NALM6 (cell line): ENCODE data around the genes MS4A4A, SDHAF2 and SYT7.

DNA sequence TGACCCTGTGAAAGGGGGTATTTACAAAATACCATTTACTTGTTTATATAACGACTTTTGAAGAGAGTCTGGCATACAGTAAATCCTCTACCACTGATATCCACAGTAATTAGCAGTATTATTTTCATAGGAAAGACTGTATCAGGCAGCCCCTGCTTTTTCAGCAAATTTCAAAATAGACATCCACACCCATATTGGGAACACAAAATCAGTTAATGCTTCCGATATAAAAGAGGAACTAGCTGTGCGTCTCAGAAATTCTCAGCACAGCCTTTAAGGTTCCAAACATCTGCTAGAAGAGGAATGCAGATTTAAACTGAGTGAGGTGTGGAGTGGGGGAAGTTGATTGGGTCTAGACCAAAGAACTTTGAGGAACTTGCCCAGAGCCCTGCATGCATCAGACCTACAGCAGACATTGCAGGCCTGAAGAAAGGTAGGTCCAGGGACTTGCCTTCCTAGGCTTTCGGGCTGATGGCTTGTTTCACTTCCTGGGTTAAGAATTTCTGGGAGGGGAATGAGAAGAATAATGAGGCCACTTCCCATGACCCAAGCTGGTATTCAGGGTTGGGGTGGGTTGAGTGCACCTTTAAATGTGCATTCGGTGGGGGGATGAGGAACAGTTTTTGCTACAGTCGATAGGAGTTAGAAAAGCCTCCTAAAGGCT, at the start of gene MS4A4A:
MS4A4A (plus strand) TSS at position 383 of the 664 bp plus-strand sequence.
- PRO-cap, result no peak

DNA sequence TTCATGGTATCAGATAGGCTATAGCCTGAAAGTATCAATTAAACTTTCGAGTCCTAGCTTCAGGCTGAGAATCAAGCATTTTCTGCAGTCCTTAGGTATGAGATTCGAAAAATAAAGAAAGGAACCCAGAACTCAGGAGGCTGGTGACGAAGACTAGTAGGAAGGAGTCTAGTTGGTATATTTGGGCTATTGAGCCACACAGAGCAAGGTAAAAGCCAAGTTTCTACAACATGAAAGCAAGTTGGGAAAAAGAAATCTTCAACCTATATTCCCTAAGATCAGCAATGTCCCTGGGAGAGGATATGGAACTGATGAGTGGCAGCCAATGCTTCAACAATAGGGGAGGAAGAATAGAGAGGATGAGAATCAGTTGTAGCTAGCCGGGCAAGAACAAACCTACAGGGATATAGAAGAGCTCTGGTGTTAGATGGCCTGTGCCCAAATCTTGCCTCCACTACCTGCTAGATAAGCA, 2.2 kb downstream of the MS4A7 start:
- PRO-cap, result no peak

- PRO-cap, result no peak
Observed at GRCh38 chr11:60459205-60459811, 3.7 kb downstream of the MS4A1 start.

- PRO-cap, result no peak
Observed at GRCh38 chr11:60776119-60776488, 9.0 kb upstream of the MS4A10 start.

DNA sequence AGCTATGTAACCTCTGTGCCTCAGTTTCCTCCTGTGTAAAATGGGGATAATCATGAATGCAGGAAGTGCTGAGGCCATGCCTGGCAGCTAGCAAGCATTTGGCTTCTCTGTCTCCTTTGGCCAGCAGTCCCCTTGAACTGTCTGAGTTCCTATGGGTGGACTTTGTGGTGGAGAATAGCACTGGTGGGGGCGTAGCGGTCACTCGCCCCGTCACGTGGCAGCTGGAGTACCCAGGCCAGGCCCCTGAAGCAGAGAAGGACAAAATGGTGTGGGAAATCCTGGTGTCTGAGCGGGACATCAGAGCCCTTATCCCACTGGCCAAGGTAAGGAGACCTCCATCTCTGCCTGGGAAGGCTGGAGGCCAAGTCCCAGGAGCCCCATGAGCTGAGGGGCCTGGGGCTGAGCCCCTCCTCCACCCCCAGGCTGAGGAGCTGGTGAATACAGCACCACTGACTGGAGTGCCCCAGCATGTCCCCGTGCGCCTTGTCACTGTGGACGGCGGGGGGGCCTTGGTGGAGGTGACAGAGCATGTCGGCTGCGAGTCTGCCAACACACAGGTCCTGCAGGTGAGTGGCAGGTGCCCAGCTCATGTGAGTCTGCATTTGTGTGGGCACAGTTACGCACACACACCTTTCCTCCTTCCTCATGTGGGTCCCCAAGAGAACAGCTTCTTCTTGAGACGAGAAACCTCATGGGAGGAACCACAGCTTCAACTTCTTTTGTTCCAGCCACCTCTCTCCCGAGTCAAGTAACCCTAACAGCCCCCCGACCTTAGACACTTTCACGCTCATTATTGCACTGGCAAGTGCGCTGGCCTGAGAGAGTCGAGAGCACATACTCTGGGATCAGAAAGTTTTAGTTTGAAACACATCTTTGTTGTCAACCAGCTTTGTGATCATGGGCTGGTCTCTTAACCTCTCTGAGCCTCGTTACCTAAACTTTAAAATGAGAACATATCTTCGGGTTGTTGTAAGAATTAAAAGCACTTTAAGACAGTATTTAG, 7.6 kb downstream of the TMEM132A start:
- PRO-cap, result no peak

DNA sequence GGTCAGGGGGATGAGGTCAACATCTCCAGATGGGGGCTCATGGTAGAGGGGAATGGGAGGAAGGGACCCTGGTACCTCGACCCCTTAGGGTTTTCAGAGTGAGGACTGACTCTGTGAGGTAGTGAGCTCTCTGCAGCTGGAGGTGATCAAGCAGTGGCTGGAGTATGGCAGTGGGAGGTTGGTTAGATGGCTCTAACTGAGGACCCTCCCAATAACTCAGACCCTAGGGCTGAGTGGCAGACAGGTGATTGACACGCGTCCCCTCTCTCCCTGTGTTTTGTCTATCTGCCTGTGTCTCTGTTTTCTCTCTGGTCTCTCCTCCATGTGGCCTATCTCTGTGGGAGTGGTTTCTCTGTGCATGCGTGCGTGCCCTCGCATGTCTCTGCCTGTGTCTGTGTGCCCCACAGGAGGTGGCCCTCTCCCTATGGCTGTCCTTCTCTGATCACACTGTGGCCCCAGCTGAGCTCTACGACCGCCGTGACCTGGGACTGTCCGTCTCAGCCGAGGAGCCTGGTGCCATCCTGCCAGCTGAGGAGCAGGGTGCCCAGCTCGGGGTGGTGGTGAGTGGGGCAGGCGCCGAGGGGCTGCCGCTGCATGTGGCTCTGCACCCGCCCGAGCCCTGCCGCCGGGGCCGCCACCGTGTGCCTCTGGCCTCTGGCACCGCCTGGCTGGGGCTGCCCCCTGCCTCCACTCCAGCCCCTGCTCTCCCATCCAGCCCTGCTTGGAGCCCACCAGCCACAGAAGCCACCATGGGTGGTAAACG, 11.4 kb downstream of the TMEM132A start:
- PRO-cap, result no peak

GRCh38 chr11:60952791-60952996, 718 bp upstream of the SLC15A3 start:
- PRO-cap, result no peak

DNA sequence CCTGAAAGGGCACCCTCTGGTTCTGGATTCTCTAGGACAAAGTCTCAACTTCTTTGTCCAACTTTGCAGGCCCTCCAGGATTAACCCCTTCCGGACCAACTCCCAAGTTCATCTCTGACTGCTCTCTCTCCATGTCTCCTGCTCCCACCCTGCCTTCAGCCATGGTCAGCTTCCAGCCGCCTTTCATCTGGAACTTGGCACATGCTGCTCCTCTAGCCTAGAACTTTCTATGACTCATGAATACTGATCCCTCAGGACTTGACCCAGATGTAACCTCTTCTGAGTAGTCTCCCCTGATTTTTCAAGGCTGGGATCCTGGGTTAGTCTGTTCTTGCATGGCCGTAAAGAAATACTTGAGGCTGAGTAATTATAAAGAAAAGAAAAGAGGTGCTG, 5.2 kb upstream of the SLC15A3 start:
- PRO-cap, result no peak

GRCh38 chr11:61007493-61007896, 36.0 kb downstream of the CD6 start:
- PRO-cap, result no peak

GRCh38 chr11:61060944-61061672, 41.2 kb upstream of the CD5 start:
- PRO-cap, result no peak

DNA sequence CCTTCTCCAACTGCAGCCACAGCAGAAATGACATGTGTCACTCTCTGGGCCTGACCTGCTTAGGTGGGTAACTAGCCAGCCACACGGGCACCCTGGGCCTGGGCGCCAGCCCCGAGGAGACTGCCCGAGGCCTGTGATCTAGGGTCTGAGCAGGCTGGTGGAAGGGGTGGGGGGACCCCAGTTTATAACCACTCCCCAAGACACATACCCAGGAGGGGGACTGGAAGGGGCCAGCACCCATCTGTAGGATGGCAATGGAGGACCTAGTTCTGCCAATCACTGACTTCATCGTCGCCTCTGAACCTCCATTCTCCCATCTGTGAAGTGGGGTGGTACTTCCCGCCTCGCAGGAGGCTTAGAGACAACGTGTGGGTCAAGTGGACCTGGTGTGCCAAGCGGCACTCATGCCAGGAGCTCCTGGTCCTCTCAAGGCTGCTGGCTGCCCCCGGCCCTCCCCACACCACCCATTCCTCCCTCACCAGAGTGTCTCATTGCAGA, 16.2 kb downstream of the CD5 start:
- PRO-cap, result no peak

GRCh38 chr11:61123480-61123890, 21.2 kb downstream of the CD5 start:
- PRO-cap, result no peak

DNA sequence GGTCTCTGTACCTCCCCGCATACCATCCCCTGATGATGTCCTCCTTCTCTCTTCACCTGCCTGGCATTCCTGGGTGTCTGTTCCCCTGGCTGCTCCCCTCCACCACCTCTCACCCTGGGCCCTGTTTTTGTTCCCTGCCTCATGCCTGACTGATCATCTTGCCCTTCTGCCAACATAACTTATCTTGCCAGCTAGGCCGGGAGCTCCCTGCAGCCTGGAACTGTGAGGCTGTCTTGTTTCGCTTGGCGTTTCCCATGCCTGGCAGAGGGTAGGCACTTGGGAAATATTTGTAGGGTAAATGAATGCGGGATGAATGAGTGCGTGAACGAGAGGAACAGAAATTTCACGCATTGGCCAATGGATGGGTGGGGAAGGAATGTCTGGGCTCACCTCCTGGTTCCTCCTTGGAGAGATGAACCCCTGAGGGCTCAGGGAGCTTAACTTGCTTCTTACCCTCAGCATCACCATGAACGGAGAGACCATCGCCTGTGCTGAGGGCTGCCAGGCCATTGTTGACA, 8.3 kb downstream of the PGA5 start:
- PRO-cap, result no peak

DNA sequence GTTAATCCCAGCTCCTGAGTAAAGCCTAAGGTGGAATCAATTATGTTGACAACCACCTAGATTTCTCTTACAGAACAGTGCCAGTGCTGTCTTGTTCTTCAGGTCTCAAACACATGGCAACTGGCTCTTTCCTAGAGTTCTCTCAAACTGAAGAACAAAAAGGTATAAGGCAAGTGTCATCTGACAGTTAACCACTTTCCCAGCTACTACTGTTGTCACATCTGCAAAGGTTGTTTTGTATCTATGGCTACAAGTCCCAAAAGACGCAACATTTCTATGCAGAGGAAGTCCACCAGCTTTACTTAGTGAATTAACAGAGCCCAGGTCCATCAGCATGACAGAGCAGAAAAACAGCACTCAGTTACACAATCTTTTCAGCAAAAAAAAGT, 12.2 kb downstream of the CPSF7 start:
- PRO-cap, result no peak

DNA sequence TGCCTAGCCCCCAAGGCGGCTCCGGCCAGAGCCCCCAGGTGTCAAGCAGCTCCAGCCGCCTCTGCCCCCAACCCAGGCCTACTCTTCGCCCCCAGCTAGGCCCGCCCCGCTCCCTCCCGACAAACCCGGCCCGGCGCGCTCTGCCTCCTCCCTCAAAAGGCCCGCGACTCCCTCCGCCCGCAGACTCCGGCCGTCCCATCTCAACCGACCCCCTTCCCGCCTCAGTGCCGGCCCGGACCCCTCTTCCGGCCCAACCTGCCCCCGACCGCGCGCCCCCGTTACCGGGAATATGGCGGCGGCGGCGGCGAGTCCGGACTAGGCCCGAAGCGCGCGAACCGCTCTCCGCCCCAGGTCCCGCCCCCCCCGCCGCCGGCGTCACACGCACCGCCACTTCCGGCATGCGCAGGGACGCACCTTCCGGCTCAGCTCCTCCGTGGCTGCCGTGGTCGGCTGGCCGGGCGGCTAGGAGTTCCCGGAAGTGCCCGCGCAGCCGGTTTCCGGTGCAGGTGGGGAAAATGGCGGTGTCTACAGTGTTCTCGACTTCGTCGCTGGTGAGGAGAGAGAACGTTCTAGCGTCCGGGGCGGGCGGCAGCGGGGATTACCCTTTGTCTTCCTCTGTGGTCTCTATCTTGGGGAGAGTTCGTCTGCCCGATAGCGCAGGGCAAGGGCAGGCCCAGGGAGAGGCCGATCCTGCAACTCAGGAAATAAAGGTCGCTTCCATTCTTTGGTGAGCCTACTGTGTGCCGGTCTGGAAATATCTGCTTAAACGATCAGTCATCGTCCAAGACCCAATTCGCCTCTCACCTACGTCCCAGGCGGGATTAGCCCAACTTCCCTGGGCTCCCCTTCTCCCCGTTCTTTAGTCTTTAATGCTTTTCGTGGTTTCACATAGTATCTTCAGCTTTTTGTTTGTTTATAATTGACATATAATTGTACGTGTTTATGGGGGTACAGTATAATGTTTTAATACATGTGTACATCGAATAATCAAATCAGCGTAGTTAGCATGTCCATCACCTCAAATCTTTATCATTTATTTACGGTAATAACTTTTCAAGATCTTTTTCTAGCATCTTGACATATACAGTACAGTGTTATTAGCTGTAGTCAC, at the start of gene SDHAF2:
SDHAF2 (plus strand) TSS at position 493 of the 1,111 bp plus-strand sequence.
- PRO-cap, result bidirectional peak, plus-strand start at position 494 of the sequence, minus-strand start at position 291 of the sequence; bidirectional peak, plus-strand start at position 720 of the sequence, minus-strand start at position 760 of the sequence

GRCh38 chr11:61472823-61473278, 8.1 kb upstream of the PPP1R32 start:
- PRO-cap, result no peak

DNA sequence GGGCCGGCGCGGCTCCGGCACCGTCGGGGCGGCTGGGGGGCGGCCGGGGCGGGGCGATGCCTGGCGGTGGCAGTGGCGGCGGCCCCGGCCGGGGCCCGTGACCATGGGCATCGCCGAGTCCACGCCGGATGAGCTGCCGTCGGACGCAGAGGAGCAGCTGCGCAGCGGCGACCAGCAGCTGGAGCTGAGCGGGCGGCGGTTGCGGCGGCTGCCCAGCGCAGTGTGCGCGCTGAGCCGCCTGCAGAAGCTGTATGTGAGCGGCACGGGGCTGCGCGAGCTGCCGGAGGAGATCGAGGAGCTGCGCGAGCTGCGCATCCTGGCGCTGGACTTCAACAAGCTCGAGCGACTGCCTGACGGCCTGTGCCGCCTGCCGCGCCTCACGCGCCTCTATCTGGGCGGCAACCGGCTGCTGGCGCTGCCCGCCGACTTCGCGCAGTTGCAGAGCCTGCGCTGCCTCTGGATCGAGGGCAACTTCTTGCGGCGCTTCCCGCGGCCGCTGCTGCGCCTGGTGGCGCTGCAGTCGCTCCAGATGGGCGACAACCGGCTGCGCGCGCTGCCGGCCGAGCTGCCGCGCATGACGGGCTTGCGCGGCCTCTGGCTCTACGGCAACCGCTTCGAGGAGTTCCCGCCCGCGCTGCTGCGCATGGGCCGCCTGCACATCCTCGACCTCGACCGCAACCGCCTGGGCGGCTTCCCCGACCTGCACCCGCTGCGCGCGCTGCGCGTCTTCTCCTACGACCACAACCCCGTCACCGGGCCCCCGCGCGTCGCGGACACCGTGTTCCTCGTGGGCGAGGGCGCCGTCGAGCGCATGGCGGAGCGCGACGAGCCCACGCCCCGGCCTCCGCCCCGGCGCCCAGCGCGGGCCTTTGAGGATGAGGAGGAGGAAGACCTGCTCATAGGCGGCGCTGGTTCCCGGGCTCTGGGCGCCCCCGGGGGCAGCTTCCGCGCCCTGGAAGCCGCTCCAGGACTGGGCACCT, 637 bp downstream of the LRRC10B start:
- PRO-cap, result no peak

DNA sequence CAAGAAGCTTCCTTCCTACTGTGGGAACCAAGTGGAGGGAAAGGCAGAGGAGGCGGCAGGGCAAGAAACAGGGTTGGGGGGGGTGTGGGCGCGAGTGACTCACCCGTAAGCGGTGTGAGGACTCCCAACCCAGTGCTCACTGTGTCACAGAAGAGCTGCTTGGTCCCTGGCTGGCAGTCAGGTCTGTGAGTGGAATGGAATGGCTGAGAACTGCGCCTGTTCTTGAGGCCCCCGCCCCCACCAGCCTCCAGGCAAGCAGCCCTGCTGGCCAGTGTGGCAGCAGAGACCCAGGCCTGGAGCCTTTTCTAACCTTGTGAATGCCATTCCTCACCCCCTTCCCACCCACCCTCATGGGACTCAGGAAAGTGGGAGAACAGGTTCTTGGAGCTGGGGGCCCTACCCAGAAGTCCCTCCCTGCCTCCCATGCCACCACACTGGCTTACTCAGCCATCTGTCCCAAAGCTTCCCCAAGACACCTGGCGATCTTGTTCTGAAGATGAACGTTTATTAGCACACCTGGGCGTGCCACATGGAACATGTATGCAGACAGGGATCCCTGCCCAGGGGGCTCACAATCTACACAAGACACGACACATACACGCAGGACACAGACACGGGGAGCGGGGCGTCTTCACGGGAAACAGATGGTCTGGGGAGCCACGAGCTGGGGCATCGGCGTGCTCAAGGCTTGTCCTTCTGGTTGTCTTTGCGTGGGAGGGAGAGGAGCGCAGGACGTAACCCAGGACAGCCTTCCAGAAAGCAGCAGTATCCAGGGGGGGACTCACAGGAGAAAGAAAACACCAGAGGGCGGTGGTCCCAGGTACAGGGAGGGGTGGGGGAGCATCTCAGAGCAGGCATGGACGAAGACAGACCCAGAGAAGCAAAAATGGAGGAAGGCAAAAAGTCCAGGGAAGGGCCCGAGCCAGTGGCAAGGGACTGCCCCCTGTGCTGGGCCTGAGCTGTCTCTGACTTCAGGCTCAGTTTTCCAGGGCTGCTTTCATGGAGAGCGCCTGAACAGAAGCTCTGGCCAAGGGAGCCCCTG, 5.0 kb downstream of the LRRC10B start:
- PRO-cap, result no peak

DNA sequence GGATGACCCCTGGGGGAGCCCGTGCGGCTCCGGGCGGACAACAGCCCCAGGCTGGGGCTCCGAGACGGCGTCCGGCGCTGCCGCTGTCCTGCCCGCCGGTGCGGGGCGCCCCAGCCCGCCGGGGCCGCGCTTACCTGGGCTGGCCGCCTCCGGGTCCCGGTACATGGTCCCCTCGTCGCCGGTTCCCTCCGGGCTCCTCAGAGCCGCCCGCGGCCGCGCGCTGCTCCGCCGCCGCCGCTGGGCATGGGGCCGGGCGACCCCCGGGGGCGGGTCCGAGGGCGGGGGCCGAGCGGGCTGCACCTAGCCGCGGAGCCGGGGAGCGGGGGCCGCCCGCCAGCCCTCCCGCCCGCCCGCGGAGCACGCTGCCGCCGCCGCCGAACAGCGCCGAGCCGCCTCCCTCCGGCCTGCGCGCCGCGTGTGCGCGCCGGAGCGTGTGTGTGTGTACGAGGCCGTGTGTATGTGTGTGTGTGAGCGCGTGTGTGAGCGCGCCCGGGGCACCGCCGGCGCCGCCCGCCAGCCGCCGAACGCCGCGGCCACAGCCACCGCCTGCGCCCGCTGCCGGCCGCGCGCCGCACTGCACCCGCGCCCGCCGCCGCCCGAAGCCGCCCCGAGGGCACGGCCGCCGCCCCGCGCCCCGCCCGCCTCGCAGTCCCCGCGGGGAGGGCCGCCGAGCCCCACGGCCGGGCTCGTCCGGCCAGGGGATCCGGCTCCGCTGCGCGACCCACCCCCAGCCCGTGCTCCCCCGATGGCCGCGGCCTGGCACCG, at the start of gene SYT7:
SYT7 (minus strand) TSS at position 421 of the 765 bp plus-strand sequence.
- PRO-cap, result no peak

GRCh38 chr11:61607339-61607926, 26.6 kb upstream of the SYT7 start:
- PRO-cap, result no peak